Bronchial lymph node (tissue), 1 donor: ENCODE results near the gene GPR150.

- PRO-cap, result no peak
These were observed 6.8 kb downstream of the NR2F1 start for GRCh38 chr5:93589690-93590368.

- PRO-cap, result no peak
These were observed 21.0 kb downstream of the NR2F1 start for GRCh38 chr5:93603694-93604736.

GRCh38 chr5:93677112-93677574 lies 64.3 kb downstream of the POU5F2 start:
- PRO-cap, result no peak

DNA sequence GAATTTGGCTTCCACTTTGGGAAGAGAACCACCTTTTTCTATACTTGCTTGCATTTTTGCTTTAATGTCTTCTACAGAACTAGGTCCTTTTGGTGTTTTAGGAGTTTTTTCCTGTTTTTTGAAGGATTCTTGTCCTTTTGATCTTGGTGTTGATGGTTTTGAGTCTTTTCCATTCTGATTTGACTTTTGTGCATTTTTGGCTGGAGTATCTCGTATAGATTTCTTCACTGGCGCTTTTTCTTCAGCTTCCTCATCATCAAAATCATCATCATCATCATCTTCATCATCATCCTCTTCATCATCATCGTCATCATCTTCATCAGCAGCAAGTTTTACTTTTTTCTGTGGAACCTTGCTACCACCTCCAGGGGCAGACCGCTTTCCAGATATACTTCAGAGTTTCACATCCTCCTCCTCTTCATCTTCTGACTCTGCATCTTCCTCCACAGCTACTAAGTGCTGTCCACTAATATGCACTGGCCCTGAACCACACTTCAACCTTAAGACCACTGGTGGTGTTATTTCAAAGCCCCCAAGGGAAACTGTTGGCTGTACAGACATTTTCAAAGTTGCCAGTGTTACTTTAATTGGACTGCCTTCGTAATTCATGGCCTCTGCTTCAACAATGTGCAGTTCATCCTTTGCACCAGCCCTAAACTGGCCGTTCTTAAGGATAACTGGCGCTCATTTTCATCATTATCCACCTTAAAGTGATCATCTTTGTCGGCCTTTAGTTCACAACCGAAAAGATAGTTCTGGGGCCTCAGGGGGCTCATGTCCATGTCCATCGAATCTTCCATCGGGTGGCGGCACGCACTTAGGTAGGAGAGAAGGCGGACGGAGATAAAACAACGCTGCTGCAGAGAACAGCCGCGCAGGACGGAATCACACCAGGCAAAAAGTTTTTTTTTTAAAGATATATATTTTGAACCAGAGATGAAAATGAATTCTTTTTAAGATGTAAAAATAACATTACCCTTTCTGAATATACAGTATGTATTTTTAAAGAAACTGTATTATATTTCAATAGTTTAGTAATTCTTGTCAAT lies 58.2 kb downstream of the POU5F2 start:
- PRO-cap, result no peak

GRCh38 chr5:93927574-93928063 lies 183.8 kb downstream of the FAM172A start:
- PRO-cap, result unidirectional peak, plus-strand start at chr5:93927815

GRCh38 chr5:94333128-94333811 lies 221.8 kb upstream of the FAM172A start:
- PRO-cap, result no peak

DNA sequence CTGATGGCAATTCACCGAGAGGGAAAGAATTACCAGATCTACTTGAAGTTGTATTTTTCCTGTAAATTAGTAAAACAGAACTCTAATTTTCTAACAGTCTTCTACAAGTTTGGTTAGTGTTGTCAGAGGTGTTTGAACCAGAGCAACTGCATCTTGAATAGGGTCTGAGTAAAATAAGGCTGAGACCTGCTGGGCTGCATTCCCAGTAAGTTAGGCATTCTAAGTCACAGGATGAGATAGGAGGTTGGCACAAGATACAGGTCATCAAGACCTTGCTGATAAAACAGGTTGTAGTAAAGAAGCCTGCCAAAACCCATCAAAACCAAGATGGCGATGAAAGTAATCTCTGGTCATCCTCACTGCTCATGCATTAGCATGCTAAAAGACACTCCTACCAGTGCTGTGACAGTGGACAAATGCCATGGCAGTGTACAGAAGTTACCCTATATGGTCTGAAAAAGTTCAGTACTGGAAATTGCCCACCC lies 248.8 kb upstream of the FAM172A start:
- PRO-cap, result no peak

- PRO-cap, result no peak
These were observed 49.6 kb downstream of the KIAA0825 start for GRCh38 chr5:94568806-94569233.

DNA sequence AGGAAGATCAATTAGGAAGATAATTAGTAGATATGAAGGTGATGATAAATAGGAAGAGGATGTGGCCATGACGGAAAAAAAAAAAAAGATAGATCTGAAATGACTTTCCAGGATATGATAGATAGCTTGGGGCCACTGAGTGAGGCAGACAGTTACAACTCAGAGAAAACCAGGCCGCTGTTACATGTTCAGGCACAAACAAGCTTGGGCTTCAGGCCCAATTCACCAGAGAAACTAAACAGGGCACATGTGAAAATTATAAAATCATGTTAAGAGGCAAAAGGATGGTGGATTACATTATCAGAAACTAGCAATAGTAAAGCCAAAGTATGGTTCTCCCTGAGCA lies 43.1 kb downstream of the KIAA0825 start:
- PRO-cap, result unidirectional peak, plus-strand start at position 117 of the sequence; unidirectional peak, plus-strand start at position 151 of the sequence

- PRO-cap, result bidirectional peak, plus-strand start at chr5:95081714, minus-strand start at chr5:95081645
These were observed 203.4 kb downstream of the MCTP1 start for GRCh38 chr5:95081371-95081996.

DNA sequence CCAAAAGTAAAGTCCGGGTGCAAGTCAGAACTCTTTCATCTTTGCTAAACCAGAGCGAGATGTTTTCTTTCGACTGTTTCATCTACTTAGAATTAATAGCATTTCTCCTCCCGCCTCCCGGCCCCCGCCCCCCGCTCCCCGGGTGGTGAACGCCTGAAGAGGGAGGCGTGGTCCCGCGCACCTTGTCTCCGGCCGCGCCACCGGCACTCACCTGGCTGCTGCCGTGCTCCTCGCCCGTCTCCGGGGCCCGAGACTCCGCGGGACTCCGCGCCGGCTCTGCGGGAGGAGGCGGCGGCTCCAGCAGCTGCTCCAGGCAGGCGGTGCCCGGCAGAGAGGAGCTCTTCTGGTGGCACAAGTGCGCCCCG lies 1.3 kb downstream of the MCTP1 start:
- PRO-cap, result no peak

DNA sequence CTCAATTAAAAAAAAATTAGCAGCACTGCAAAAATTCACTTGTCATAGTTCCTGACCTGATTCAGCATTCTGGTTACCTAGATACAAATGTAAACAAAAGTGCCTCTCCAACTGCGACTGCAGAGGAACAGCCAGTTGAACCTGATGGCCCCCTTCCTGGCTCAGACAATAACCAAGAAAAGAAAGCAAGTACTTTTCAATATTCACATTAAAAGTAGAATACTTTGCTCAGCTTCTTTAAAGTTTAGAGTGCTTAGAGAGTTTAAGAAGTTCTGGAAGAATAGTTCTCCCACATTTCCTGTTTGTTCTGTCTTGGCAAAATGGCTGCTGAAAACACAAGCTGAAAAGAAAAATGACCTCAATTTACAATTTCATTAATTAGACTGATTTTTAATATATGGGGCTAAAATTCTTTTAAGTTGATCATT lies 1.6 kb downstream of the FAM81B start:
- PRO-cap, result no peak

DNA sequence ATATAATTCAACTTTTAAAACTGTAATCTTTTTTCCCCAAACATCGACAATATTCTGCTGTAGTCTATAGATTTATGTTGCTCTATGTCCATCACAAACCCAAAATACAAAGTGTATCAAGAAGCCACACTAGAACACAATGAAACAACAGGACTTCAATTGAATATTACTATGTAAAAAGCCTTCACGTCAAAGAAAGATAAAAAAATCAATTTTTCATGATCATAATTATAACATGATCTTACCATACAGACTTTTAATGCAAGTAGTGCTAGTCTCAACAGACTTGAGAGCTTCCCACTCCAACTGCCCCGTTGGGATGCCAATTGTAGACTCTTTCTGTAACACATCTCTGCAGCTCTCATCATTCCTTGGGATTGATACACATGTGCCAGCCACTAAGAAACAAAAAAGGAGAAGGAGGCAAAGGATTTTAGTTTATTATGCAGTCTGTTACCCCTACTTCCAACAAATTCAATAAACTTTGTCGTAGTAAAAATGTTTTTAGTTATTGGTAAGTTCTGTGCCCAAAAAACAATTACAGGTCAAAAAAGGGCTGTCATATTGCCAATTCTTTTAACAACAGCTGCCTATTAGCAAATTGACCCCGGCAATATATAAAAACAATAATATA lies 76.6 kb downstream of the SKIC3 start:
- PRO-cap, result no peak

DNA sequence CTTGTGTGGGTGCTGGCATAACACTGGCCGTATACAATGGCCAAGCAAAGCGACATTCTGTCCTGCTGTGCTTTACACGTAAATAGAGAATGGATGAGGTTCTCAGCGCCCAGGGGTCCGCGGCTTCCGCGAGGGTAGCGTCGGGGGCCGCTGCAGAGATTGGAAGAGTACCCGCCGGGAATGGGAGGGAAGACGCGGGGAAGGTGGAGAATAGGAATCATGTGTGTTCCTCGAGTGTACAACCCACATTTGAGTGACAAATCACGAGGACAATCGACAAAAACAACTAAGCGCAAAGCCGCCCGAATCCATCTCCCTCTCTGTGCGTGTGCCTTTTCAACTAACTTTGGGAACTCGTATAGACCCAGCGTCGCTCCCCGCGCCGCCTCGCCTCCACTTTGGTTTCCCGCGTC lies at the start of gene GPR150:
Gene GPR150 (plus strand): TSS at position 267 of the 413 bp plus-strand sequence.
- PRO-cap, result unidirectional peak, plus-strand start at position 267 of the sequence

DNA sequence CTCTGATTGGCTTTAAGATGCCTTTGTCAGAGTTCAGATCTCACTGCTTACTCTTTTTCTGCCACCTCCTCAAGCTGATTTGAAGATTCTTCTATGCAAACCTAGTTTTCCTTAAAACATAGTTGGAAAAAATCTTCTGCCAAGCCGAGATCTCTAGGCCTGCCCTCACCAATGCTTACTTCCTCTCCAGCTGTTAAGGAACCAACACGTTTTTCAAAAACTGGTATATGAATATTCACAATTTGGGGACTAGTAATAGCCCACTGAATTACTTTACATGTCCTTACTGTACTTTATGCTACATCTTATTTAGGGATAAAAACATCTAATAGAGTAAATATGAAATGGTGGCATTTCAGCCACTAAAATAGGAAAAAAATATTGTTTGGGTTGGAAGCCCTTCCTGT lies 4.0 kb upstream of the RHOBTB3 start:
- PRO-cap, result no peak

DNA sequence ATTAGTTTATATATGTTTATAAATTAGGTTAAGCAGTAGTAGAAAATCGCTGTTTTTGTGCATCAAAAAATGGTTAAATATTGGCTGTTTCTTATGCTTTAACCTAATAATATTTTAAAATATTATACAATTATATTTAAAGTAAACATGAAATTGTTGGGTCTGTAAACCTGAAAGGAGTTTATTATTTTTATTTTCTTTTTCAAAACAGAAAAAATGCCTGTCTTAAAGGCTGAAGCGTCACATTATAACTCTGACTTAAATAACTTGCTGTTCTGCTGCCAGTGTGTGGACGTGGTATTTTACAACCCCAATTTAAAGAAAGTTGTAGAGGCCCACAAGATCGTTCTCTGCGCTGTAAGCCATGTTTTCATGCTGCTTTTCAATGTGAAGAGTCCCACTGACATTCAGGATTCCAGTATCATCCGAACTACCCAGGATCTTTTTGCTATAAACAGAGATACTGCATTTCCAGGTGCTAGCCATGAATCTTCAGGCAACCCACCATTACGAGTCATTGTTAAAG lies 24.1 kb downstream of the RHOBTB3 start:
- PRO-cap, result no peak

- PRO-cap, result no peak
These were observed 19.2 kb downstream of the GLRX start for GRCh38 chr5:95803226-95803924.

DNA sequence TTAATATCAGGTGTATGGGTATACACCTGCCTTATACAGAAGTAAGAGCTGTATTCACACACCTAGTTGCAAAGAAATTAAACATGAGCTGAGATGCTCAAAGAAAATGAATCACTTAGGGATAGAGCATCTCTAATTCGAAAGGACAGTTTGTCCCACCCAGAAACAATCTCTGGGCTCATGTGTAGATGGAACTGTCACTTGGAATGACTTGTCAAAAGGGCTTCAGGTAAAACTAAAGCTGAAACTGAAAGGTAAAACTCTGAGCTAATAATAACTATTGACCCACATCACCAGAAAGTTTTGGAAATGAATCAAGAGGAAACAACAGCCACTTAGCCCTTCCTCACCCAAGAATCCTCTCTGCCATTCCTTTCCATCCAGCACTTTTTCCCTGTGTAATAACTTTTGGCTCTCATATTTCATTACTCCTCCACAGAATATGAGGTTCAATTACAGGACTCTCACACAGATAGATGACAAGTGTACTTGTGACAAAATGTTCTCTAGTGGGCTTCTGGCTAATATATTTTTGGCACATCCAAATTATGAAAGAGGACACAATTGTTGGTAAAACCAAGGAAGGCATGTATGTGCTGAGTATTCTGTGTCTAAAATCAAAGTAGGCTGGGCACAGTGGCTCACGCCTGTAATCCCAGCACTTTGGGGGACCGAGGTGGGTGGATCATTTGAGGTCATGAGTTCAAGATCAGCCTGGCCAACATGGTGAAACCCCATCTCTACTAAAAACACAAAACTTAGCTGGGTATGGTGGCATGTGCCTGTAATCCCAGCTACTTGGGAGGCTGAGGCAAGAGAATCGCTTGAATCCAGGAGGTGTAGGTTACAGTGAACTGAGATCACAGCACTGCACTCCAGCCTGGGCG lies 14.2 kb upstream of the GLRX start:
- PRO-cap, result unidirectional peak, minus-strand start at position 174 of the sequence; unidirectional peak, minus-strand start at position 208 of the sequence

- PRO-cap, result no peak
These were observed 24.0 kb upstream of the GLRX start for GRCh38 chr5:95846403-95847011.

DNA sequence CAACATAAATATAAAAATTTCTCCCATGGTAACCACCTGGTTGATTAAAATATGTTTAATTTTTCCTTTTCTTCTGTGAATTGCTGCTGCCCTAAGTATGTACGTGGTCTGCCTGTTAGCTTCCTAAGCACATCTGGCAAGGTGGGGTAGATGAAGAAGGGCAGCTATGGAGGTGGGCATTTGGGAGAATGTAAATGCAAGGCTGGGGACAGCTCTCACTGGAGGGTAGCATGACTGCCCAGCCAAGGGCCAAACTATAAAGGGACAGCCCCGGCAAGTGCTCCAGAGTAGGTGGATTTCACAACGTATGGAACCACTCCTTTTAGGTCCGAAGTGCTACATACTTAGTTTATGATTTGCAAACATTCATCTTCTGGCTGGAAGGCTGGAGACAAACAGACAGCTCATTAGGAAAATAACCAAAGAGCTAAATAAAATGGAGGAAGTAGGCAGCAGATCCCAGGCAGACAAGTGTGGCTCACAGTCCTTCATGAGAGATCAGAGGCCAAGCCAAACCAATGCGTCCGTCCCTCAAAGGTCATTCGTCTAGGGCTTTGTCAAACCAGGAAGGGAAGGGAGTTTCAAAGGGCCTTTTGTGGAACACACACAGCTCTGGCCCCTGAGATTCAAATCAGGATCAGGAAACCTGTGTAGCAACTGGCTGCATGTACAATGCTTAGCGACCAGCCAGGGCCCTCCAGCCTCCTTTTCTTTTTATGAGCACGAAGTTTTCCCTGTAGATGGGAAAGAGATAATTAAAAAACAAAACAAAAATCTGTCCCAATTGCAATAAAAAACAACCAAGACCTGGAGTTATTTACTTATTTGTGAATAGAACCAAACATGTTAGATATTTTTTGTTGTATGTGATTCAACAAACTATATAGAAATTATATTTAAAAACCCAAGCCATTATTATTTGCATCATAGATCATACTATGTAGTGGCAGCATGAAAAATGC lies 42.6 kb upstream of the GLRX start:
- PRO-cap, result no peak